Tongue (tissue), 2 donors: ENCODE data around the genes KLHL5 and PDS5A.

GRCh38 chr4:38872662-38873221 lies 5.1 kb downstream of the FAM114A1 start:
- RAMPAGE, long total RNA, result no peak

DNA sequence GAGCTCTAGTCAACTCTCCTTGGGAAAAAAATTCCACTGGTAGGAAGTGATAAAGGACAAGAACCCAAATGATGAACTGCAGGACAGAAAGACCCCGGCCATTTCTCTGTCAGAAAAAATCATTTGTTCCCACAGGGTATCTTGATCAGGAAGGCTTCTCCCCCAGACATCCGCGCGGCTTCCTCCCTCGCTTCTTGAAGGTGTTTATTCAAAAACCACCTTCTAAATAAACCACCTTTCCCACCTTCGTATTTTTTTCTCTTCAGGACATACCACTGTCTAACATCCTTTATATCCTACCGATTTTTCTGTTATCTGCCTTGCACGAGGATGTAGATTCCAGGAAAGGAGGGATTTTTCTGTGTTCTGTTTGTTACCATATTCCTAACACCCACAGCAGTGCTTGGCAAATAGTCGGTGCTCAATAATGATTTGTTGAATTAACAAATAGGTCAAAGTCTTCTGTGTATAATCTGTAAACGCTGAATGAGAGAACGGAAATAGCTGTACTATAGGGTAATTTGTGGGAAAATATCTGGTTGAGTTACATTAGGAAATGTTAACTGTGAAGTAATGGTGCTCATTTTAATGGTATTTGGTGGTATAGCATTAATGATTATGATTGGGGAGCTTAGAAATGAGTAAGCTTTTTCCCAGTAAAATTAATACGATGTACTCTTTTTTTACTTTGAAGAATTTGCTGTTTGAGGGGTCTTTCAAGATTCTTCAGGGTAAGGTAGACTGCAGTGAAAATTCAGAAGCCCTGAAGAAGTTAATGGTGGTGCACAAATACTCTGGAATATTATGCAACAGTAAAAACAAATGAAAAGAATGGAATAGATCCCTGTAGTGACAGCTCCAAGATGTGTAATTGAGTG lies 81.5 kb downstream of the TMEM156 start:
- RAMPAGE, long total RNA, result no peak

DNA sequence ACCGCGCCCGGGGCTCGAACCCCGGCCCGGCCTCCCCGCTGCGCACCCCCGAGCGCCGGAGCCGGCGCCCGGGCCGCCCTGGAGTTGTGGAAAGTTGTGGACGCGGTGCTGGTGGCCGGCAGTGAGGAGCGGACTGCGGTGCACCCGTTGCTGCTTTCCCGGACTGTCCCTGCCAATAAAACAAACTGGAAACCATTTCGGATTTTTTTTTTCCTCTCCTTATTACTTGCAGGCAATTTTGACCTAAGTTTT lies 13.0 kb upstream of the TMEM156 start:
- RAMPAGE, long total RNA, result no peak

GRCh38 chr4:39045801-39046423 lies 13.7 kb upstream of the TMEM156 start:
- RAMPAGE, long total RNA, result no peak

- RAMPAGE, long total RNA, result no peak
Measured at GRCh38 chr4:39062019-39063002, at the start of gene KLHL5. Gene KLHL5 (plus strand): TSS chr4:39062232.

DNA sequence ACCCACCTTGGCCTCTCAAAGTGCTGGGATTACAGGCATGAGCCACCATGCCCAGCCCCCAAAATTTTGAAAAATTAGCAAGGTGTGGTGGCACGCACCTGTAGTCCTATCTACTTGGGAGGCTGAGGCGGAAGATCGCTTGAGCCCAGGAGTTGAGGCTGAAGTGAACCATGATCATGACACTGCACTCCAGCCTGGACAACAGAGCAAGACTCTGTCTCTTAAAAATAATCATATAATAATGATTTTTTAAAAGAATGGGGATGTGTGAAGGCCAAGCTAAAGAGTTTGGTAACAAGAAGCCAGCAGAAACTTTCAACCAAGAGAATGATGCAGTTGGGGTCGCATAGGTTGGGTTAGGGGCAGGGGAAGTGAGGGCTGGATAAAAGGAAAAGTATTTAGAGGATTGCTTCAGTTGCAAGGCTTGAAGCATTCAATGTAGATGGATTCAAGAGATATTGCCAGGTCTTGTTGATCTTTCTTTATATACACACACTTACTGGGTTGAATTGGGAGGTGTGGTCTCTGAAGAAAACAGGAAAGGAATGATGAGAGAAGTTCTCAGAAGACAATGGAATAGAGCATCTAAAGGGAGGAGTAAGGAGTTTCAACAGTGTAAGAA lies 55.2 kb downstream of the KLHL5 start:
- RAMPAGE, long total RNA, result no peak

GRCh38 chr4:39125013-39125637 lies 57.2 kb upstream of the WDR19 start:
- RAMPAGE, long total RNA, result no peak

GRCh38 chr4:39324864-39325393 lies 41.2 kb downstream of the RFC1 start:
- RAMPAGE, long total RNA, result no peak

DNA sequence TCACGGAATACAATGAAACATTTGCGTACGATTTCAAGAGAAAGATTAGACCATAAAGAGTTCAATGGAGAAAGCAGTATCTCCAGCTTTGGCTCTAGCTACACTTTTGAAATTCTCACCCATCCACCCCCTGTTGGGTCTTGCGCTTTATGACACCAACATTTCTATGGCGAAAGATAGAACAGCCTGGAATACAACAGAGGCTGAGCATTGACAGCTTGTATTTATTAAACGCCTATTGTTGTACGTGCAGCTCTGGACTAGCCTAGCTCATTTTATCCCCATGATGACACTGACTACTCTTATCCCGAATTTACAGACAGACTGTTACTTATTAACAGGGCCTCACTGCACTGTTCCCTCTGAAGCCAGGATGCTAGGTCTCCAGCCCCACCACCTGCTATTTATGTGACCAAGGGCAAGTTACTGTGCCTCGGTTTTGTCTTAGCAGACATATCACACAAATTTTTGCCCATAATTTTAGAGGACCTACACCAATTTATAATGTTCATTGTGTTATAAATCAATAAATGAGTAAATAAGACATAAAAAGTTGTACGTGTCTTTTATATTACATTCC lies 1.0 kb upstream of the RFC1 start:
- RAMPAGE, long total RNA, result no peak

GRCh38 chr4:39422111-39422602 lies 15.4 kb downstream of the KLB start:
- RAMPAGE, long total RNA, result no peak

DNA sequence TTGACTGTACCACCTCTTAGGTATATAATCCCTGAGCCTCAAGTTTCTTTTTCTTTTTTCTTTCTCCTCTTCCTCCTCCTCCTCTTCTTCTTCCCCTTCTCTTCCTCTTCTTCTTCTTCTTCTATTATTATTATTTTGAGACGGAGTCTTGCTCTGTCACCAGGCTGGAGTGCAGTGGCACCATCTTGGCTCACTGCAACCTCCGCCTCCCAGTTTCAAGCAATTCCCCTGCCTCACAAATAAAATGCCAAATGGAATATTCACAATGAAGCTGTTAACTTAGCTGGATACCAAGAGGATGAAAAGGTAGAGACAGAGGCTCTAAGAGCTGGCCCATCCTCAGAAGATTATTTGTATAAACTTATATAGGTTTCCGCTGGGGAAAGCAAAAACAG lies 36.6 kb upstream of the UGDH start:
- RAMPAGE, long total RNA, result no peak

DNA sequence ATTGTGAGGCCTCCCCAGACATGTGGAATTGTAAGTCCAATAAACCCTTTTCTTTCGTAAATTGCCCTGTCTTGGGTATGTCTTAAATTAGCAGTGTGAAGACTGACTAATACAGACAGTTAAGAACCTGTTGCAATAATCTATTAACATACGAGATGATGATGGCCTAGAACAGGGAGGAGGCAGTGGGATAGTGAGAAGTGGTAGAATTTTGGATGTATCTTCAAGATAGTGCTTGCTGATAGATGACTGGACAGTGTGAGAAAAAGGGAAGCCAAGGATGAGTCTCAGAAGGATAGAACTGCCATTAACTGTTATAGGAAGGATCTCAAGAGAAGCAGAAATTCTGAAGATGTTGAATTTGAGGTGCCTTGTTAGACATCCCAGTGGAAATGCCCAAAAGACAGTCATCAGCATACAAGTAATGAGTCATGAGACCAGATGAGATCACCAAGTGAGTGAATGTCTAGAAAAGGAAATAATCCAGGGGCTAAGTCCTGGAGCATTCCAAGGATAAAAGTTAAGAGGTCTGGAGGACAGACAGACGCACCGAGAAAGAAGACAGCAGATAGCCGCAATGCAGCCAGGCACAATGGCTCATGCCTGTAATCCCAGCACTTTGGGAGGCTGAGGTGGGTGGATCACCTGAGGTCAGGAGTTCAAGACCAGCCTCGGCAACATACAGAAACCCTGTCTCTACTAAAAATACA lies 38.9 kb upstream of the UGDH start:
- RAMPAGE, long total RNA, result no peak

DNA sequence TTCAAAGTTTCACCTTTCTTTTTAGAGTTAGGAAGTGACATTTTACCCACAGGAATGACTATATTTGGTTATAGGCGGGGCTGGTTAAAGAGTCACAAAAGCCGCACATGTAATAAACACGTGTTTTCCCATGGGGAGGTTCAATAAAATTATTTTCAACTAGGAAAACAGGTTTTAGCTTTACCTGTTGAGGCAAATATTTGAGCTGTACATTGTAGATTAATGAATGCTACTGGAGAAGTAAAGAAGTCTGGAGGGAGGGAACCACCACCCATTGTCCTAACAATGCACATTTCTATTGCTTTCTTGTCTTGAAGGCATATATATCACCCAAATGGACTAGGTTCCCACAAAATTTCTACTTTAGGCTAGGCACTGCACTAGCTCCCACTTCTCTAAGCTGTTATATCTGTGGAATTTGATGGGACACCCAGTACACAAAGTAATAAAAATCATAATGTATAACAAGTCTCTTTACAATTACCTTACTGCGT lies 41.7 kb upstream of the UGDH start:
- RAMPAGE, long total RNA, result no peak

- RAMPAGE, long total RNA, result no peak
Measured at GRCh38 chr4:39585902-39586793, 52.5 kb downstream of the SMIM14 start.

DNA sequence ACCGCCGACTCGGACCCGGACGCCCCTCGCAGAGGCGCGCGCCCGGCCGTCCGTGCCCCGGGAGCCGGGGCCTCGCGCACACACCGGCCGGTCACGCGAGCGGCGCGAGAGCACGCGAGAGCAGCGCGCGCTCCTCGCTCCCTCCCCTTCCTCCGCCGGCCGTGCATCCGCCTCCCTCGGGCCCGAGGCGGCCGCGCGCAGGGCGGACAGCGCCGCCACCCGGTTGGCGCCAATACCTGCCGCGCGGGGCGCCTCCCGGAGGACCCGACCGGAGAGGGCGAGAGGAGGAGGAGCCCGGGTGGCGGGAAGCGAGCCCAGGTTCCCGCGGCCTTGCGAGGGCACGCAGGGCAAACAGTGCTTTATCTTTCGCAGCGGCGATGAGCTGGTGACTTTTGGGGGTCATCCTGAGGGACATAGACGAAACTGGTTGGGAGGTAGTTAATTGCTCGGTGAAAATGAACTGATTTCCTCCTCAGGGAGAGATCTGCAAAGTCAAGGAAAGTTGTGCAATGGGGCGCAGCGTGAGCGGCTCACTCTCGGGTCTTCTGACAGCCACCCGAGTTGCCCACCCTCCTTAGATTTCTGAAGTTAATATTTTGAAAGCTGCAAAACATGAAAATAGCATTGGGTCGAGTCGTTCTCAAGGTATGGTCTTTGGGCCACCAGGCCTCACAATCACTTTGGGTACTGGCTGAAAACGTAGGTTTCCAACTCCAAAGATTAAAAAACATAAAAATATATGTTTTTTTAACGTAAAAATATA lies at the start of gene PDS5A:
Gene PDS5A (minus strand): TSS at position 116 of the 763 bp plus-strand sequence.
- RAMPAGE, long total RNA, result no peak

- RAMPAGE, long total RNA, result no peak
Measured at GRCh38 chr4:40173552-40174090, 23.2 kb upstream of the RHOH start.

GRCh38 chr4:40301499-40302071 lies 33.5 kb upstream of the CHRNA9 start:
- RAMPAGE, long total RNA, result no peak

DNA sequence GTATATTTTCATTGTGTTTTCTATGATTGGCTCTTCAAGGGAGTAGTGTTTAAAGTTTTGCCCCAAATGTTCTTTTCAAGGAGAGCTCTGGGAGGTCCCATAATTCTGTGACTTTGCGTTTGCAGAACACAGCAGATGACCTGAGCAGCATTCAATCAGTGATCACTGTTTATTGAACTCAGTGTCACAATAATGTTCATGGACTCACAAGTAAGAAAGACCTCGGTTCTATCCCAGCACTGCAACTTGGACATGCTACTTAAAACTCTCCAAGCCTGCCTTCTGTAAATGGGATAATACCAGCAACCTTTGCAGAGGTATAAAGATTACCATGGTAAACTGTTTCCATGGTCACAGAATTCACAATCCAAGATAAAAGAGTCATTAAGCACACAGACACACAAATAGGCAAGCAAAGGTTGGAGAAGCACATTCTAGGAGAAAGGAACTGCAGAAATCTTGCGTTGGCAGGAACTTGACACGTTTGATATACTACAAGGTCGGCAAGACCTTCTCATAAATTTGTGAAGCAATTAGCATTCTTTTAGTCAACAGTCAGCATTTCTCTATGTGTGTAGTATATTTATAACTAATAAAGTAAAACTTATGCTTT lies 12.4 kb upstream of the CHRNA9 start:
- RAMPAGE, long total RNA, result no peak

DNA sequence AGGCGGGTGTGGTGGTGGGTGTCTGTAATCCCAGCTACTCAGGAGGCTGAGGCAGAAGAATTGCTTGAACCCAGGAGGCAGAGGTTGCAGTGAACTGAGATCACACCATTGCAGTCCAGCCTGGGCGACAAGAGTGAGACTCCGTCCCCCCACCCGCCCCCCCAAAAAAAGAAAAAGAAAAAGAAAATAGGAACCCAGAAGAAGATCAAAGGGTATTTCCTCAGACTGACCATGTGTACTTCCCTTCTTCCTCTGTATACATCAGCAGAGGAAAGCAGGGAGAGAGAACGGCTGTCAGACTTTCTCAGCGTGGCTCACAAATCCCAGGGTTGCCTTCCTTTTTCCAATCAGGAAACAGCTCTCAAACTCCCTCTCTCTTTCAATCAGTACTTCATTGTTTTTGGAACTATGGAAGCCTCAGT lies 59.0 kb downstream of the CHRNA9 start:
- RAMPAGE, long total RNA, result no peak

DNA sequence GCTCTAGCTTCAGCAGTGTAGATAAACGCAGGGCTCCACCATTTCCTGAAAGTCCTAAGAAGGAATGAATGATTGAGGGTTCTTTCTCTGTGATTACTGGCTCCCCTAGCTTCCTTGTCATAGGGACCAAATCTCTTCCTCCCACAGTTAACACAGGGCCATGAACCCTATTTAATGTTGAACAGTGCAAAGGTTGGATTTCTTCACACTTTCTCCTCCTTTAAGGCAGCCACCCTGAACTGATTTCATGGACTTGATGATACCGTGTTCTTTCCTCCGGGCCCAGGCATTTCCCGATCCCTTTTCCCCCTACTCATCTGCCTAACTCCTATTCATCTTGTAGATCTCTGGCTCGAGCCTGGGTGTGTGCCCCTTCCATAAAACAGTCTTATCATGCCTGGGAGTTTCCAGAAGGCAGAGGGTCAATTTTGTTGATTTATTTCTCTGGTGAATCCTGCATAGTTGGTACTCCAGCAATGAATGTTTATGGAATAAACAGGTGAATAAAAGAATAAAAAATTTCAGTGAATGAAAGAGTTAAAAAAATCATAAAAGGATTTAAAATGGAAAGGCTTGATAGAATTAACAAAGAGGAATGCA lies 84.5 kb downstream of the CHRNA9 start:
- RAMPAGE, long total RNA, result no peak